ENCODE data around the genes RTTN, CBLN2, CNDP2 and CNDP1.

DNA sequence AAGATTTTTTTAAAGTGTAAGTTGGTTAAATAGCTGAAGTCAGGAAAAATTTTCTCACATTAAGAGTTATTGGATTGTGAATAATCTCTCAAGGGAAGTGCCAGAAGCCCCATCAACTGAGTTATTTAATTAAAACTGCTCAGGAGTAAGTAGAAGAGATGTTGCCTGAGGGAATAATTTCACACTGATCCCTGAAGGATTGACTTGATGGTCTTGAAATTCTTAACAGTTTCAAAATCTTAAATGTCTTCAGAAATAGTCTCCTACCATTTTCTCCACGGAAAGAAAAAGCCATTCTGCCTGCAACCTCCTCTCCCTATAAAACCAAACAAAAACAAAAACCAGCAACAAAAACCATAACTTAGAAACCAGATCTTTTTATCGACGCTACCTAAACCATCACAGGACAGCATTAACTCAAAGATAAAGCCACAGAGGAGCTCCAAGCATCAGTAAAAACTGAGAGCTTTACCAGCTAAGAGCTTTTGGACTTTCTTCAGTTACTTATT lies 13.0 kb downstream of the CD226 start:
- RRBS = no CpG with 5 or more reads among the region's 3 CpGs

DNA sequence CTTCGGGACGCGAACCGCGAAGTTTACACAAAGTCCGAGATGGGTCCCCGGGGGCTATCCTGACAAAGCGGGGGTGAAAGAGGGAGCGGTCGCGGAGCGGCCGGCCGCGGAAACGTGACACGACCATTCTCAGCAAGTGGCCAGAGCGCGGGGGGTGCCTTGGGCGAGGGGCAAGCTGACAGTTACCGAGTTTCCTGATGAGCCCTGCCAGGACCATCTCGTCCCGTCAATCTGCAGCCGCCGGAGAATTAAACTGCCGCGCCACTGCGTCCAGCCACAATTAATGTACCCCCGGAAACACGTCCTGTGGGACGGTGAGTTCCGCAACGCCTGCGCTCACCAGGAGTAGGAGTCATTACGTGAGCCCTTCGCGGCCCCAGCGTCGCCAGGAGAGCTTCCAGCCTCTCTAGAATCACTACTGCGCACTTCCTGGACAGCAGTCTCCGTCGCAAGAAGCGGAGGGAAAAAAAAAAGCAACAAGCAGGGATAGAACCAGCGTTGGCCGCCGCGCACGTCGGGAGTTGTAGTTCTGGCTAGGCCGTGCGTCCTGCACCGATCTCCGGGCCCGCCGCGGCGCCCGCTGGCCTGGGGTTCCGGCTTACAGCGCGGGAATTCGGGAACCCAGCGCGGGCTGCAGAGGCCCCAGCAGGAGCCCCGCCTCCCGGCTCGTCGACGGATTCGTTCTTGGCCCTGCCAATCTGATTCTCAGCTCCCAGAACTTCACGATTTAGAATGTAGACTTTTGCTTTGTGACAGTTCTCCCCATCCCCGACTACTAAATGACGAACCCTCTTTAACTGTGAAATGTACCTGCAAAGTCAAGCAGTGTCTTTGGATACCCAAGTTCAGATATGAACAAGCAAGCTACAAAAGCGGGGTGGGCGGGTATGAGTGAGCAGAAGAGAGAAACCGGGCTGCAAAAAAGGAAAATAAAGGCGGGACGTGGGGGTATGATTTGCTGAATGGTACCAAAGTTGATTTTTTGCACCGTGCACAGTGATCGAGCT lies at the start of gene RTTN:
Gene RTTN, minus strand, starts transcription at position 246 of the 1,007 bp plus-strand sequence.
- RRBS = 2% methylated on average over 15 of the region's 80 CpGs

GRCh38 chr18:70302099-70302484 lies 13.2 kb downstream of the SOCS6 start:
- RRBS = no CpG with 5 or more reads among the region's 6 CpGs

- RRBS = no CpG with 5 or more reads among the region's 2 CpGs
These were observed 45.0 kb downstream of the SOCS6 start for GRCh38 chr18:70333744-70334342.

DNA sequence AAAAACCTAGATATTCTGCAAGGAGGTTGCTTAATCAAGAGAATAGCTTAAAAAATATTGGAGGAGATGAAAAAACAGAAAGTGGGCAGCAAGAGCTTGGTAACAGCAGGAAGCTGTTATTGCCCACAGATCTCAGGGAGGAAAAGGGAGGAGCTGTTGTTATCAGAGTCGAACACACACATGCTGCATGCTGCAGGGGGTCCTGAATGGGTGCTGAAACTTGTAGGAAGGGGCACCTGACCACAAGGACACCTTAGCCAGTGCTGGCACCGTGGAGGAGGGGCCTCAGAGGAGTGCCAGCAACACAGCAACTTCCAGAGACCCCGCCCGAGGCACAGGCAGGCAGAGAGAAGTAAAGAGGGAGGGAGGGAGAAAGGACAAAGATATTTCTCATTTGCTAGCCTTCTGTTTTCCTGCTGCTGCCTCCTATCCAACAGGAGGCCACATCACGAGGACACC lies 332.9 kb downstream of the SOCS6 start:
- RRBS = no CpG with 5 or more reads among the region's 5 CpGs

DNA sequence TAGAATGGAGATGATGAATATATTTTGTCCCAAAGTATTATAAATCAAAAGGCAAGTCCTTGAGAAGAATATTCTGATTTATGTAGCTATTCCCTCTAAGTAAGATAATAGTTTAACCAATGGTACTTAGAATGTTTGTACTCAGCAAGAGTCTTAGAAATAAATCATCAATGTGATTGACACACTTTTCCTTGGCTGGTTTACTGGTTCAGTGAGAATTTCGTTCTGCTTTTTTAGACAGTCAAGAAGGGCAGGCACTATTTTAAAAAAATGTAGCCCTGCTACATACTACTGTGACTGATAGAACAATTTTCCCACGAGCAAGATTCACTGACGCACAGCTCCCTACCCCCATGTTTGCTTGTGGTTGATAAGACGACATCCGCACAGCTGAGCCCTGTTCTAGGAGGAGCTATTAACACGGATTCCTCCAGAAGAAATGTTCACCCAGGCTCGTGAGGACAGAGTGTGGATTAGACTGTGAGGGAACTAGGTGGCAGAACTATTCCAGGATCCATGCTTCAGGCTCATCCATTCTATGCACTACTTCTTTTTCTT lies 370.1 kb downstream of the SOCS6 start:
- RRBS = no CpG with 5 or more reads among the region's 7 CpGs

- RRBS = 31% methylated on average over 5 of the region's 7 CpGs
These were observed 965.4 kb downstream of the CBLN2 start for GRCh38 chr18:71578758-71579083.

- RRBS = 1% methylated on average over 15 of the region's 32 CpGs
These were observed at the start of gene CBLN2 for GRCh38 chr18:72544144-72544681. CBLN2 (minus strand) TSS chr18:72544342.

DNA sequence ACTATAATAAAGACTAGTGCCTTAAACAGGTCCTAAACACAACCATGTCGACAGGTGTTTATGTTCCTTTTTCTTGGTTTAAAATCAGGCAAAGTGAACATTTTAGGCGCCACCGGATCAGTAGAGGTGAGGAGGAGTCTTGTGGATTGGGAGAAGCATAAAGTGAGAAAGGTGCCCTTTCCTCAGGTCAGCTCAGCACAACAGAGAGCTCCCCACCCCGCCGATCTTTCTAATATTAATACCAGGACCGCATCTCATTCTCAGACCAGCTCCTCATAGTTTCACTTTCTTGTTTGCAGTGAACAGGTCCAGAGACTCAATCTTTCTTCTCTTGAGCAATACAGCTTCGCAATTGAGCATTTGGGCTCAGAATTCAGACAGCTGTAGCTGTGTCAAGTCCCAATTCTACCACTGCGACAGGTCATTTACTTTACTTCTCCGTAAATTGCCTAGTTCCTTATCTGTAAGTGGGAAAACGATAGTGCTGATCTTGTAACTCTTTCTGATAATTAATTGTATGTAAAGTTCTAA lies 23.9 kb downstream of the TIMM21 start:
- RRBS = no CpG with 5 or more reads among the region's 10 CpGs

- RRBS = no CpG with 5 or more reads among the region's 13 CpGs
These were observed 23.4 kb downstream of the CYB5A start for GRCh38 chr18:74268168-74269047.

DNA sequence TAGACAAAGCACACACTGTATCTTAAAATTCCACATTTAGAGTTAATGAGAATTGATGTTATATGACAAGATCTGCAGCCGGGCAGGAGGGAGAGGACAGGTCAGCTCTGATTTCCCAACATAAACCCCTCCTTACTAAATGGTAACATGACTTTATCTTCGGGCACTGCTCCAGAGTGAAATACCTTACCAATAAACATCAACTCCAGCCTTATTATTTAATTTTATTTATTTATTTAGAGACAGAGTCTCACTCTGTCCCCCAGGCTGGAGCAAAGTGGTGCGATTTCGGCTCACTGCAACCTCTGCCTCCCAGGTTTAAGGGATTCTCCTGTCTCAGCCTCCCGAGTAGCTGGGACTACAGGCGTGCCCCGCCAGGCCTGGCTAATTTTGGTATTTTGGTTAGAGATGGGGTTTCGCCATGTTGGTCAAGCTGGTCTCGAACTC lies 1.7 kb downstream of the CYB5A start:
- RRBS = no CpG with 5 or more reads among the region's 9 CpGs

DNA sequence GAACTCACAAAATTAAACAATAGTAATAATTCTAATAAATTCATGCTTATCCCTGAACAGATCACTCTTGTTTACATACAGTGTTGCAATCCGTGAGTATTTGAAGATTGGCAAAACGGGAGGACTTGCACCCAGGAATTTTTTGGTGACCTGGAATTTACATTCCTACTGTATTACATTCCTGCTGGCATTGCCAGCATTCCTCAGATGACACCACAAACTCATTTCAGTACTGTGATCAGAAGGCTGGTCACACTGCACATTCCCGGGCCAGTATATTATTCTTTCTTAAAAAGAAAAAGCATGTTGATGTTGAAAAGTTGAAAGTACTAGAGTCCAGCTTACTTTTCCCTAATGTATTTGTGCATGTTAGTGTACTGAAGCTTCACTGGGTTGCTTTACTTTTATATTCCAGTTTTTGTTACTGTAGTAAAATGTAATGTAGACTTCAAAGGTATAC lies 1.2 kb downstream of the C18orf63 start:
- RRBS = no CpG with 5 or more reads among the region's 3 CpGs

- RRBS = no CpG with 5 or more reads among the region's 3 CpGs
These were observed 49.3 kb downstream of the DIPK1C start for GRCh38 chr18:74407843-74408223.

GRCh38 chr18:74496173-74497511 lies at the start of gene CNDP2:
CNDP2 (plus strand) TSS chr18:74496363.
- RRBS = 1% methylated on average over 52 of the region's 78 CpGs

DNA sequence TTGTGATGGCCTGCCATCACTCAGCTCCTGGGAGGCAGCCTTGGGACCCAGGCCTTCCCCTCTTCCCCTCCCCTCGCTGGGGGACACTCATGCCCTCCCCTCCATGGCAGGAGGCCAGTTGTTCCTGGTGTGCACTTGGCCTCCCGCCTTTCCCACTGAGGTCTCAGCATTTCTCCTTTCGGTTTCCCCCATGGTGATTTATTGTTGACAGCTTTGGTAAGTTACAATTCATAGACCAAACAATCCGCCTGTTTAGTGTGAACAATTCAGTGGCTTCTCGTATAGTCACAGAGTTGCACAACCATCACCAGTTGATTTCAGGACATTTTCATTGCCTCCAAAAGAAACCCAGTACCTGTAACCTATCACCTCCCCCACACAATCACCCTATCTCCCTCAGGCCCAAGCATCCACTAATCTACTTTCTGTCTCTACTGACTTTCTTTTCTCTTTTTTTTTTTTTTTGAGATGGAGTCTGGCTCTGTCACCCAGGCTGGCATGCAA lies 10.1 kb upstream of the CNDP1 start:
- RRBS = no CpG with 5 or more reads among the region's 5 CpGs

- RRBS = no CpG with 5 or more reads among the region's 17 CpGs
These were observed at the start of gene CNDP1 for GRCh38 chr18:74534252-74534801. CNDP1 (plus strand) TSS chr18:74534500.

DNA sequence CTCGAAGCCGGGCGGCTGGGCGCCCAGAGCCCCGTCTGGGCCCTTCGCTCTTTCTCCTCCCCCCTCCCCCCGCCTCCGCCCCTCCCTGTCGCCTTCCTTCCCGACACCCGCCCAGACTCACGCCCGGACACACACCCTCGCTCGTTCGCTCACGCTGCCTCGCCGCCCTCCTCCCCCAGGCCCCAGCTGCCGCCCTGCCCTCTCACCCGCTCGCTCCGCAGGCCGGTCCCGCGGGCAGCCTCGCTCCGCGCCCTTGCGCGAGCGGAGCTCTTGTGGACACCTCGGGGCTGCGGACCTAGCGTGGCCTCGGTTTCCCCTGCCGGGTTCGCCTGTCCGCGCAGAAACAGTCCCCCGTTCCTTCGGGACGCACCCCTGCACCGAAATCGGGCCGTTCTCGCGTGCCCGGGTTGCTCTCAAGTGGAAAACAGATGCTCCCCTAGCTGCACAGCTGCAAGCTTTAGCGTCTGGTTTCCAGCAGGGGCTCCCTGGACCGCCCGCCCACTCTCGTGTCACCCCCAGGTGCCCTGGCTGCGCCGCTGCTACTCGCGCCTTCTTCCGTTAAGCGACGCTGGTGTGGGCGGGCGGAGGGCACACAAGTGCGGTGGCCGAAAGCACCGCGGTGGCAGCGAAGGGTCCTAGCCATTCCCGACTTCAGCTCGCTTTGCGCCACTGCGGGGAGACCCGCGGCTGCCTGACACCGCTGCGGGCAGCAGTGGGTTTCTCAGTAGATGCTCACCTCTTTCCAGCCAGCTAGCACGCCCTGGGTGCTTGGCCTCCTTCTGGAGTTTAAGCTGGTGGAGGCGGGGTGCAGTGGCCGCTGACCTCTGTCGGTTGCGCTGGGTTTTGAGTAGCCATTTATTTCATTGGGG lies 588 bp downstream of the ZNF407 start:
- RRBS = 1% methylated on average over 38 of the region's 80 CpGs

- RRBS = no CpG with 5 or more reads among the region's 6 CpGs
These were observed 14.8 kb downstream of the ZNF407 start for GRCh38 chr18:74612442-74612936.

- RRBS = no CpG with 5 or more reads among the region's 20 CpGs
These were observed 36.7 kb downstream of the ZNF407 start for GRCh38 chr18:74634130-74635038.

DNA sequence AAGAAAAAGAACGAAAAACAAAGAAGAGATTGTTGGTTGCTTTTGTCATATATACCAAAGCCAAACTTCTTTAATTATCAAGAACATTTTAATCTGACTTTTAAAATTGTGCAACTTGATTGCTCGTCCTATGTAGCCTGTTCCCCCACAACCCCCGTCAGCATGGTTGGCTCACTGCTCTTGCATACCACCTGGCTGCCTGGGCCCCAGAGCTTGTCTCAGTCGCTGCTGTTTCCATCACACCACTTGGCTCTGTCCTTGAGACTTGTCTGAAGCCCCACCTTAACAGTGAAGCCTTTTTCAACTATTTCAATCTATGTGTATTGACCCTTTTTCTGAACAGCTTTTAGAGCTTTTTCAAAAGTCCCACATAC lies 270.8 kb downstream of the ZNF407 start:
- RRBS = no CpG with 5 or more reads among the region's 4 CpGs

Data from HTR-8/SVneo (cell line).